ENCODE measurements around a stretch of chr6.

DNA sequence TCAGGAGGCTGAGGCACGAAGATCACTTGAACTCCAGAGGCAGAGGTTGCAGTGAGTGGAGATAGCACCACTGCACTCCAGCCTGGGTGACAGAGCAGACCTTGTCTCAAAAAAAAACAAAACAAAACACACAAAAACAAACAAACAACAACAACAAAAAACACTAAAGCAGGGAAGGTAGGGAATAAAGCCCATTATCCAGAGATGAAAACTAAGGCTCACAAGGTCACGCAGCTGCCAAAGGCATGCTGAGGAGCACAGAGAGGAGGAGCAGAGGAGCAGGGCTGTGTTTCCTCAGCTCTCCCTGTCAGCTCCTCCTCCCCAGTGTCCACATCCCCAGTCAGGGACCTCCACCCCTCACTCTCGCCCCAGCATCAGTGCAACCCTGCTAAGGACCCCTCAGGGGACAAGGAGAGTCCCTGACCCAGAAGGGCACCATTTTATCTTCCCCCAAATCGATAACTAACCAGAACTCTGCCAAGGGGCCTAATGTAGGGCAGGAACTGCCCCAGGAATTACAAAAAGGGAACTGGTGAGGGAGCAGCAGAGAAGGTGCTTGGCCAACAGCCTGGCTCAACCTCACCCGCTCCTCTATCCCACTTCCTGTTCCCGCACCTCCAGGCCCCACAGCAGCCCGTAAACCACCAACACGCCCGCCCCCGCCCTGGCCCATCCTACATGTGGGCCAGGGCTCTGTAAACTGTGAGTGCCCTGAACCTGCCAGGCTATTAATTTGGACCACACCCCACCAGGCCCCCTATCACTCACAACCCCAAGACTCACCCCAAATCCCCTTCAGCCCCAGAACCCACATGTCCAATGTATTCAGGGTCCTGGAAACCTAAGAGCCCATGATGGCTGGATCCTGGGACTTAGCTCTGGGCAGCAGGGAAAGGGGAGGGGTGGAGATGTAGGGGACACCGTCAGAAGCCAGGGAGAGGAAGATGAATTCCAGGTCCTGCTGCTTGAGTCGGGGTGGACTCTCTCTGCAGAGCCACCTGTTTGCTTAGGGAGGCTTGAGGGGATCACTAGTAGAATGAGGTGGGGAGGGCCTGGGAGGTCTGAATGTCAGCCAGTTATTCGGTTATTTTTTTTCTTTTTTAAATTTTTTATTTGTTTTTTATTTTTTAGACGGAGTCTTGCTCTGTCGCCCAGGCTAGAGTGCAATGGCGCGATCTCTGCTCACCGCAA is 8.9 kb downstream of the TEAD3 start:
- PRO-cap, result unidirectional peak, minus-strand start at position 593 of the sequence

DNA sequence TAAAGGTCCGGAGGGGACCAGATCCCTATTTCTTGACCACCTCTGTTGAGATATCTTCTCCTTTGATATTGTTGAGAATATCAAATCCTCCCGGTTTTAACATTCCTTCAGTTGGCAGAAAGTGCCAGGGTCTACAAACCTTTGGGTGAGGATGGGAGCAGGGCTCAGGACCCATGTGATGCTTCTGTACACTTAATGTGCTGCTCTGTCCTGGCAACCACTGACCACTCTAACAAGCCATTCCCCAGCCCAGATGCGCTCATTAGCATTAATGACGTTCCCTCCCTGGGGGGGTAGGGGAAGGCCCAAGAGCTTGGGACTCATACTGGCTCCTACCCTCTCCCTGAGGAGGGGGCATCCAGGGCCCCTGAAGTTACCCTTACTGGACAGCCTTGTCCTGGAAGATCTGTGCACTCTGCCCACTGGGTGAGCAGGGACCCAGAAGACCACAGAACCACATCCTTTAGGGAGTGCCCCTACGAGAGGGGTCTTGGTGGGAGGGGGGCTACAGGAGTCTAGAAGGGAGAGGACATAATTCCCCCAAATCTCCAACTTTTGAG is 1.7 kb downstream of the TEAD3 start:
- PRO-cap, result no peak

DNA sequence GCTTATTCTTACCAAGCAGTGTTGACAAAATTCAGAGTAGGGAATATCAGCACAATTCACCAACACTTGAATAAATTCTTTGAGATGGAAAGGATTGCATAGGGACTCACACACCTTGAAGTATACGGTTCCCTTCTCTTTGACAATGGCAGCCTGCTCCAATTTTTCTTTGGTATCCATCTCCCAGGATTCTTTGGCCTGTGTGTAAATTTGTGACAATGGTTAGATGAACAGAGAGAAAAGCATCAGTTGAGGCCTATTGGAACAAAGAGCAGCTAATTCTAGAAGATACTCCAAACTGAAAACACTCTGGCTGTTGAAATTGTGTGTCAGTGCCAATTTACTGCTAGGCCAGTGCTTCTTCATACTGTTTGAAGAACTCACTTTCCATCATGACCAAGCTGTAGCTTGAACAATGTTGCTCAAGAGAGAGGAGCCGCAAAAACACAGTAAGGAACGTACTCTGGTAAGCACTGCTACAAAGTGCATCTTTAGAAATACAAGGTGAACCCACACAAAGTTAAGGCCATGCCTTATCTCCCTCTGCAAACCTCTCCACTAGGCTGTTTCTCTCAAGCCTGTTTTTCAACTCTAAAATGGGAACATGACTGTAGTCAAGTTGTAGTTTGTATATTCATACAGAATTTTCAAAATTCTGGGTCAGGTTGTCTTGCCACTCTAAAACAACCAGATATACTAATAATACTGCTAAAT is 74.4 kb upstream of the TULP1 start:
- PRO-cap, result no peak

- PRO-cap, result no peak
These were observed 8.0 kb upstream of the ARMC12 start for GRCh38 chr6:35728855-35729235.

- PRO-cap, result unidirectional peak, plus-strand start at chr6:35739733; bidirectional peak, plus-strand start at chr6:35740093, minus-strand start at chr6:35739912
These were observed 2.9 kb downstream of the ARMC12 start for GRCh38 chr6:35739607-35740316.

DNA sequence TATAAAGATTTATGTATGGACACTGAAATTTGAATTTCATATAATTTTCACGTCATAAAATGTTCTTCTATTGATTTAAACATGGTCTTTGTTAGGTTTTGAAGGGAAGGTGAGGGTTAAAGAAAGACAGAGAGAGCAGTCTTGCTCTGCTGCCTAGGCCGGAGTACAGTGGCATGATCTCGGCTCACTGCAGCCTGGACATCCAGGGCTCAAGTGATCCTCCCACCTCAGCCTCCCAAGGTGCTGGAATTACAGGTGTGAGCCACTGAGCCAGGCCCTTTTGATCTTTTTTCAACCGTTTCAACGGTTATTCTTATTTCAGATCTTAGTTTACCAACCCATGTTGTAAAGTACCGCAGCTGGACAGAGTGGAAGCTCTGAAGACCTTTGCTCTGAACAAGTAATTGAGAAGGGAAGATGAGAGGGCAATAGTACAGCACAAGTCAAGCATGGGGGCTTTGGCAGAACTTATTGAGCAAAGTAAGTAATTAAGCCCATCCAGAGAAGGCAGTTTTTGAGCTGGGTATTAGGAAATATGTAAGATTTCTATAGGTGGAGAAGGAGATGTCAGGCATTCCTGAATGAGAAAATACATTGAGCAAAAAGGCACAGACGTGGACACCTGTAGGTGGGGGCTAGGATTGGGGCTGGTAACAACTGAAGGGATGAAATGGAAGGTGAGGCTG is 1.3 kb upstream of the SRPK1 start:
- PRO-cap, result no peak

GRCh38 chr6:35972529-35973163 is 51.7 kb upstream of the SRPK1 start:
- PRO-cap, result no peak

DNA sequence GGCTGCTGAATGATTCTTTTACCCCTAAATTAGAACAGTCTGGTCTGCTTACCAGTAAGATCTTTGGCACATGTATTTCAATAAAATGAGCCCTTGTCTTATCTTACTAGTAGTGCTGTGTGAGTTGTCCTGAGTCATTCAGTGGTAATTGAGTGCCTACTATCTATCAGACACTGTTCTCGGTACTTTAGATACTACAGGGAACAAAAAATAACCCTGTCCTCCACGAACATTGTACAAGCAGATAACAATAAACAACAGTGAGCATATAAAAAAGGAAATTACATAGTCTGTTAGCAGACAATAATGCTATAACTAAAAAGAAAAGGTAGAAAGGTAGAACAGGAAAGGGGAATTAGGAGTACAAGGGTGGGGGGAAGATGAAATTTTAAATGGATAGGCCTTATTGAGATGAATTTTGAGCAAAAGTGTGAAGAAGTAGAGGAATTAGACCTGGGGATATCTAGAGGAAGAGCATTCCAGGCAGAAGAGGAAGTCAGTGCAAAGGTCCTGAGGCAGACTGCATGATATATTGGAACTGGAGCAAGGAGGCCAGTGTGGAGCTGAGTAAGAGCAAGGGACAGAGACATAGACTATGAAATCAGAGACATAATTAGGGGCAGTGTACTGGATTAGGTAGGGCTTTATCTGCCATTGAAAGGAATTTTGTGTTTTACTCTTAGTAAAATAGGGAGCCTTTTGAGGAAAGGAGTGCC is 40.2 kb downstream of the MAPK14 start:
- PRO-cap, result no peak

GRCh38 chr6:36095880-36096520 is 34.3 kb upstream of the MAPK13 start:
- PRO-cap, result no peak

- PRO-cap, result no peak
These were observed 15.3 kb upstream of the MAPK13 start for GRCh38 chr6:36114748-36115748.

DNA sequence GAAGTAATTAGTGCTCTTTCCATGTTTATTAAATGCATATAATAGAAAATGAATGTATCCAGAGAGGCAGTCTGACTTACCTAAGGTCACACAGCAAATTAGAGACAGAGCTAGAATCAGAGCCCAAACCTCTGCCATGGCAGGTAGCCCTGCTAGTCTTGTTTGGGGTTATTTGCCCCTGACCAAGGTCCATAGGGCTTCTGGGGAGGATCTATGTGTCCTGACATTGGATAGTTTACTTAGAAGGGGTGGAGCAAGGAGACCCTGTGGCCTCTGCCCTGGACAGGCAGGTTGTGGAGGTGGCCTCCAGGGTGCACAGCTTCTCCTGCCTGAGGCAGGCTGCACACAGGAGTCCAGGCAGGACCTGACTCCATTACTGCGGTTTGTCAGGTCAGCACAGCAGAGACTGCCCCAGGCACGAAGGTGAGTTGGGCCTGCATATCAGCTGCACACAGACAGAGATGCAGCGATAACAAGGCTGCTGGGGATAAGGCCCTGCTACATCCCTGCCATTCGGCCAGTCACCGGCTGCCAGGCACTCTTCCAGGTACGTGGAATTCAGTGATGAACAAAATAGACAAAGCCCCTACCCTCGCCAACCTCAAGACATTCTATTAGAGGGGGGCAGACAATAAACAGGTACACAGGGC is 8.2 kb upstream of the MAPK13 start:
- PRO-cap, result no peak

GRCh38 chr6:36128777-36128976 is 1.6 kb upstream of the MAPK13 start:
- PRO-cap, result no peak

GRCh38 chr6:36129821-36129995 is 605 bp upstream of the MAPK13 start:
- PRO-cap, result no peak

DNA sequence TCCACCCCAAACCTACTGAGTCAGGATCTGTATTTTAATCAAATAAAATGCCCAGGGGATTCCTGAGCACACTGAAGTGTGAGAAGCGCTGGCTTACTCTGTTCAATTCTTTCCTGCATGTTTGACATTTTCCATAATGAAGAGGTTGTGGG is 441 bp upstream of the MAPK13 start:
- PRO-cap, result no peak

GRCh38 chr6:36131953-36132419 is 1.7 kb downstream of the MAPK13 start:
- PRO-cap, result no peak

DNA sequence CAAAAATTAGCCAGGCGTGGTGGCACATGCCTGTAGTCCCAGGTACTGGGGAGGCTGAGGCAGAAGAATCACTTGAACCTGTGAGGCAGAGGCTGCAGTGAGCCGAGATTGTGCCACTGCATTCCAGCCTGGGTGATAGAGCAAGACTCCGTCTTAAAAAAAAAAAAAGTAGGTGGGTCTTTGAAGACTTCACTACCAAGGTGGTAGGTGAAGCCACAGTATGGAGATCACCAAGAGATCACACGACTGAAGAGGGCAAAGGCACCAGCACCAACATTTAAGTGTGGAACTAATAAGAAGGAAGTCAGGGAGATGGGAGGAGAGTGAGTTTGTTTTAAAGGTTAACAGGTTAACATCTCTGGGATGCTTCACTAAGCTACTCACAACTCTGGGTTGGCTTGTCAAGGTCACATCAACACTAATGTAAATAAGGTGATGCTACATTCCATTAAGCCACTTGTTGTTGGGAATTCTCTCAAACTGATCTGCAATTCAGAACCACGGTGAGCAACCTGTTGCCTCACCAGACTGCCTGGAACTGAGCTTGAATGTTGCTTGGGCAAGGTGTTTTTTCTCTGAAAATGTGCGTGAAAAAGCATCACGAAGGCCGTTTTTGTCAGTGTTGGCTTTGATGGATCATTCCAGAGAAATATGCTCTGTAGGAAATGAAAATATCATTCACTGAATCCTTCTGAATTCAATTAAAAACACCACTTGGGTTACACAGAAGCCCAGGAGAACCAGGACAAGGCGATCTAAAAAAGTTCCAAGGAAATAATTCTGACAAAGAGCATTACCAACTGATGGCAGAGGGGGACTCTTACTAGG is 48.7 kb downstream of the KCTD20 start:
- PRO-cap, result no peak

GRCh38 chr6:36510084-36510582 is 37.1 kb downstream of the STK38 start:
- PRO-cap, result no peak

GRCh38 chr6:36607484-36608428 is 13.6 kb downstream of the SRSF3 start:
- PRO-cap, result no peak

DNA sequence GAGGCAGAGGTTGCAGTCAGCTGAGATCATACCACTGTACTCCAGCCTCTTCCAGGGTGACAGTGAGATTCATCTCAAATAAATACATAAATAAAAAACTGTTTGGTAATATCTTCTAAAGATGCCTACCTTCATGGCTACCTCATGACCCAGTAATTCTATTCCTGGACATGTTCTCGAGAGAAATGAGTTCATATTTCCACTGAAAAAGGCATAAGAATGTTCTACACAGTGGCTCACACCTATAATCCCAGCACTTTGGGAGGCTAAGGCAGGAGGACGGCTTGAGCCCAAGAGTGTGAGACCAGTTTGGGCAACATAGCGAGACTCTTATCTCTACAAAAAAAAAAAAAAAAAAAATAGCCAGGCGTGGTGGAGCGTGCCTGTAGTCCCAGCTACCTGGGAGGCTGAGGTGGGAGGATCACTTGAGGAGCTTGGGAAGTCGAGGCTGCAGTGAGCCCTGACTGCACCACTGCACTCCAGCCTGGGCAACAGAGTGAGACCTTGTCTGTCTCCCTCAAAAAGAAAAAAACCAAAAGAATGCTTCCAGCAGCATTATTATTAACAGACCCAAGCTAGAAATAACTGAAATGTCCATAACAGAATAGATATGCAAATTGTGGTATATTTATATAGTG is 9.5 kb downstream of the CDKN1A start:
- PRO-cap, result no peak

- PRO-cap, result no peak
These were observed 70.8 kb downstream of the CPNE5 start for GRCh38 chr6:36768488-36768794.